Placental epithelial cell (primary cell): ENCODE results near the genes CCDC7 and ITGB1.

DNA sequence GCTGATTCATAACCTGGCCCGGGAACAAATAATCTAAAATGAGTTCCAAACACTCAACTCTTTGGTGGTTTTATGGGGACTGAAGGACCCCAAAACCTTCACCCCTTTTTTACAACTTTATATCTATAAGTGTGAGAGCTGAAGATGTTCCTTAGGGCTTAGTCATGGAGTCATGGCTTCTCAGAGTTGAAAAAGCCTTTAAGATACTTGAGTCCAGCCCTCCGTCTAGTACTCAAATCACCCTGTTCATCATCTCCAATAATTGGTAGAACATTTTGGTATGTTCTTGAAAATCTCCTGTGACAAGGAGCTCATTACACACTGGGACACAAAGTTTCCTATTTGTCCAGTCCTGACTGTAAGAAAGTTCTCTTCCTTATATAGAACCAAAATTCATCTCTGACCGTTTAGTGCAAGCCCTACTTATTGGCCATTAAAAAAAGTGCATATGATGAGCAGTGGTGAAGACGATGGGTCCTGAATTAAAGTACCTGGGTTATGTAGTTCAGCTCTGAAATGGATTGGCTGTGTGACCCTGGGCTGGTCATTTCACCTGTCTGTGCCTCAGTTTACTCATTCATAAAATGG lies 8.8 kb downstream of the MAP3K8 start:
- CAGE, long polyA plus RNA, result no peak

DNA sequence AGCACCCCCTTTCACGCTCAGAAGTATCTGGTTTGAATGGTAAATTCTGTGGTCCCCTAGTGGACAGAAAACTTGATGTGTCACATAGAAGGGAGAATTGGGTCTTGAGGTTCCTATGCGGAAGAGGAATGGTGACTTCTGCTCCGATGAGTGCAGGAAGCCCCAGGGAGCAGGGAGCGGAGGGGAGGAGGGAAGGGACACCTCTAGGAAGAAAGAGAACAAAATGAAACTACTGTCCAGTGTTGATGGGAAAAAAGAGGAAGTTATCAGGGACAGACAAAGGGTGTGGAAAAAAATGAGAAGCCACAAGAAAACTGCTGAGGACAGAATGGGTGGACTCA lies 59.9 kb downstream of the MAP3K8 start:
- CAGE, long polyA plus RNA, result no peak

DNA sequence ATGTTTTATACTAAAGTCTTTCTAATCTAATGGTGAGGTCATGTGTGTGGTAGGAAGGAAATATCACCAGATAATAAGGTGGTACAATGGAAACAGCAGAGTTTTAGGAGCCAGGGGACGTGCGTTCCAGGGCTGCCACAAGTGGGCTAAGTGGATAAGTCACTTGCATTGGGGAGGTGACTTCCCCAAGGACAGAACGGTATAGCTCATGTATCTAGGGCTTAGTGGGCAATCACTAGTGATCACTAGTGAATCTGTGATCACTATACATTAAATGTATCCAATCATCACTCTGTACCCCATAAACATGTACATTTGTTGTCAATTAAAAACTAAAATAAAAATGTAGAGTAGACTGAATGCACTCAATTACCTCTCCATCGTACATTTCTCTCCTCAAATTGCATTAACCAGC lies 15.1 kb upstream of the LYZL2 start:
- CAGE, long polyA plus RNA, result no peak

- CAGE, long polyA plus RNA, result no peak
These were observed 188.5 kb upstream of the LYZL2 start for GRCh38 chr10:30817908-30818668.

GRCh38 chr10:30818669-30819392 lies 189.3 kb upstream of the LYZL2 start:
- CAGE, long polyA plus RNA, result no peak

DNA sequence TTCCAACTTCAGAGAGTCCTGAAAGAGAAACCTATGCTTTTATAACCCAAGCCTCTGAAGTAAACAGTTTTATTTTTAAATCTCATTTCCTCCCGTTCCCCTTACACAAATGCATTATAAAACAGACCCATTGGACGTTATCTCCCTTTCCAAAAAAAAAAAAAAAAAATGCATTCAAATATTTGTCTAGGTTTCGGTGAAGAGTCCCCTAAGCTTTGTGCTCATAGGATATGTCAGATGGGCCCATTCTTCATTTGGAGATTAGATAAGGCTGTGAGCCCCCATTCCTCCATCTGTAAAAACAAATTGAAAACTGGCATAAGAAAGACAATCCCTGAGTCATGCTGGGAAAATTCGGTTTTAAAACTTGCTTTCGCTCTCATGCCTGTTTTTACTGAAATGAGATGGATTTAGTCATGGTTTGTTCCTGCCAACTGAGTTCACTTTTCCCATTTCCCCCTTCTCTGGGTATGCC lies 190.6 kb upstream of the LYZL2 start:
- CAGE, long polyA plus RNA, result no peak

- CAGE, long polyA plus RNA, result no peak
These were observed 2.1 kb downstream of the ZNF438 start for GRCh38 chr10:31029488-31030017.

DNA sequence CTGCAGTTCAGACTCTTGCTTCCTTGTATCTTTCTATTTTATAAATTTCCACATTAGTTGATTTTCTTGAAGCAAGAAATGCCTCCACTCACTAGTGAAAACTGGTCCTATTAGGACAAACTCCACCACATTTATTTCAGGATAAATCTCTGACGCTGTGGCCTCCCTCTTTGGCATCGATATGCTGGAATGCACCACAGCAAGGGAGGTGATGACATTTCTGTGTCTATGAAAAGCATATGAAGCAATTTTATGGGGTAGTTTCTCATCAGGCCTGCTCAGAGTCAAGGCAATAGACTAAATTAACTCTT lies 304.4 kb downstream of the ZEB1 start:
- CAGE, long polyA plus RNA, result no peak

DNA sequence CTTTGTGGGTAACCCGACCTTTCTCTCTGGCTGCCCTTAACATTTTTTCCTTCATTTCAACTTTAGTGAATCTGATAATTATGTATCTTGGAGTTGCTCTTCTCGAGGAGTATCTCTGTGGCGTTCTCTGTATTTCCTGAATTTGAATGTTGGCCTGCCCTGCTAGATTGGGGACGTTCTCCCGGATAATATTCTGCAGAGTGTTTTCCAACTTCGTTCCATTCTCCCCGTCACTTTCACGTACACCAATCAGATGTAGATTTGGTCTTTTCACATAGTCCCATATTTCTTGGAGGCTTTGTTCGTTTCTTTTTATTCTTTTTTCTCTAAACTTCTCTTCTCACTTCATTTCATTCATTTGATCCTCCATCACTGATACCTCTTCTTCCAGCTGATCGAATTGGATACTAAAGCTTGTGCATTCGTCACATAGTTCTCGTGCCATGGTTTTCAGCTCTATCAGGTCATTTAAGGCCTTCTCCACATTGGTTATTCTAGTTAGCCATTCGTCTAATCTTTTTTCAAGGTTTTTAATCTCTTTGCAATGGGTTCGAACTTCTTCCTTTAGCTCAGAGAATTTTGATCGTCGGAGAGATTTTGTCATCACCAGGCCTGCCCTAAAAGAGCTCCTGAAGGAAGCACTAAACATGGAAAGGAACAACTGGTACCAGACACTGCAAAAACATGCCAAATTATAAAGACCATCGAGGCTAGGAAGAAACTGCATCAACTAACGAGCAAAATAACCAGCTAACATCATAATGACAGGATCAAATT lies 37.0 kb downstream of the ARHGAP12 start:
- CAGE, long polyA plus RNA, result no peak

- CAGE, long polyA plus RNA, result no peak
These were observed 84.8 kb upstream of the KIF5B start for GRCh38 chr10:32141038-32141469.

- CAGE, long polyA plus RNA, result no peak
These were observed 14.6 kb downstream of the EPC1 start for GRCh38 chr10:32332183-32332837.

- CAGE, long polyA plus RNA, result no peak
These were observed 10.0 kb upstream of the EPC1 start for GRCh38 chr10:32356930-32357374.

DNA sequence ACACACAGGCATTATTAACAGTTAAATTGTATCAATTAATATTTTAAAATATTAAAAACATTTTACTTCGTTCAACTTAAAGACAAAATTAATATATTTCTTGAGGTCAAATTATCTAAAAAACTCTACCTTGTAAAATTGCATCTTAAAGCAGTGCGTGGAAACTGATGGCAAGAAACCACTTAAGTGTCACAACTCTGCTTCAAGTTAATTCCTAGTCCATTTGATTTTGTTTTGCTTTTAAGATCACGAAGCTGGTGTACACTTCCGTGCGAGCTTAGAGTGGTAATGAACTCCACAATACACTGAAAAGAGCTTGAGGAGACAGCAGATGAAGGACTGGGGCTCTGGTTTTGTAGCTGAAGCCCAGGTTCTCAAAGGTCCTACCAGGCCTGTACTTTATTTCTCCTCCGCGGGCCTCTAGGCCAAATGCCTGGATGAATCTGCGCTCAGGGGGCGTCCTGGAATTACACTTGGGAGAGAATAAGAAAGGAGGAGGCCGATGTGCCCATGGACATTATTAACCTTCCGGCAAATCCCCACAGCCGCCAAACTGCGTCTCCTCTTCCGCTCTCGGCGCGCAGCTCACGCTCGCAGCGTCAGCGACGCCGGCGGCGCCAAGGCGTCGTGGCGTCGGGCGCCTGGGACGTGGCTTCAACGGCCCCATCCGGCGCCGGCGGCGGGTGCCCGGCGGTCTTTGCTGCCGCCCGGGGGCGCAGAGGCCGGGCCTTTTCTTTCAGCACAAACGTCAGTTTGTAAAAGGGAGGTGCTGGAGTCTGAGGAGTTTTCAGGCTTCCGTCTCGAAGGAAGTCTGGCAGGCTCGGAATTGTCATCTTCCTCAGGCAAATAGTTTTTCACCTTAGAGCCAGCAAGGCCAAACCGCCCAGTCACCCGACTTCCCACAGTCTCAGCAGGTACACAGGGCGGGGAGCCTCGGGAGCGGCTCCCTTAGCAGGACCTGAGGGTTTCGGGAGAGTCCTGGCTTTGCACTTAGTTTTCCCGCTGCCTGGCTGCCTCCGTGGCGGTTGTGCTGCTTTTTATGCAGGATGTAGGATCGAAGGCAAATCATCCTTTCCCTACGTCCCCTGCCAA lies at the start of gene CCDC7:
CCDC7 (plus strand) TSS at position 657 of the 1,092 bp plus-strand sequence.
- CAGE, long polyA plus RNA, result no peak

GRCh38 chr10:32447137-32447332 lies 1.1 kb downstream of the CCDC7 start:
- CAGE, long polyA plus RNA, result no peak

- CAGE, long polyA plus RNA, result no peak
These were observed 64.7 kb downstream of the ITGB1 start for GRCh38 chr10:32893154-32893882.

GRCh38 chr10:32911750-32912297 lies 46.2 kb downstream of the ITGB1 start:
- CAGE, long polyA plus RNA, result no peak

DNA sequence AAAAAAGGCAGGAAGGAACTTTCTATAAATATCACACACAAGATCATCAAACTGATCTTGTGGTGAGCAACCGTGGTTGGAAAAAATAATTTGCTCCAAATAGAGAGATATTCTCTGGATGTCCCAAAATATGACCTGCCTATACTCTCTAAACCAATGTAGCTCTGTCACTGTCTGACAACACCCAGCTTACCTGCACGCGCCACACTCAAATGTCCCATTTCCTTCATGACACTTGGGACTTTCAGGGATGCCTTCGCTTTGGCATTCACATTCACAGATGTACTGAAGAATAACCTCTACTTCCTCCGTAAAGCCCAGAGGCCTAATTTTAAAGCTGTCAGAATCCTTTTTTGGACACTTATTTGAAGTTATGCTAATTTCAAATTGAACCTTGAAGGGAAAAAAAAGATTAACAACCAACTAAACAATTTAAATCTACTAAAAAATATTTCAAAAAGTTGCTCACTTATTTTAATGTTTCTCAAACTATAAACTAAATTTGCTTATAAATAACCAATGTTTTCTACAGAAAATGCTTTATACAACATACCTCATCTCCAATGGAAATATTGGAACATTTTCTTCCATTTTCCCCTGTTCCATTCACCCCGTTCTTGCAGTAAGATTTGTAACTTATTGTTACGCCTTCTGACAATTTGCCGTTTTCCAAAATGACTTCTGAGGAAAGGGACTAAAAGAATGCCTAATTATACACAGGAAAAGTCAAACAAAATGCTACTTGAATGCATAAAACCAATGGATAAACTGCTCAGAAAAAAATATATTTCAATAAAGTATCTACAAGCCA lies 38.1 kb downstream of the ITGB1 start:
- CAGE, long polyA plus RNA, result no peak

DNA sequence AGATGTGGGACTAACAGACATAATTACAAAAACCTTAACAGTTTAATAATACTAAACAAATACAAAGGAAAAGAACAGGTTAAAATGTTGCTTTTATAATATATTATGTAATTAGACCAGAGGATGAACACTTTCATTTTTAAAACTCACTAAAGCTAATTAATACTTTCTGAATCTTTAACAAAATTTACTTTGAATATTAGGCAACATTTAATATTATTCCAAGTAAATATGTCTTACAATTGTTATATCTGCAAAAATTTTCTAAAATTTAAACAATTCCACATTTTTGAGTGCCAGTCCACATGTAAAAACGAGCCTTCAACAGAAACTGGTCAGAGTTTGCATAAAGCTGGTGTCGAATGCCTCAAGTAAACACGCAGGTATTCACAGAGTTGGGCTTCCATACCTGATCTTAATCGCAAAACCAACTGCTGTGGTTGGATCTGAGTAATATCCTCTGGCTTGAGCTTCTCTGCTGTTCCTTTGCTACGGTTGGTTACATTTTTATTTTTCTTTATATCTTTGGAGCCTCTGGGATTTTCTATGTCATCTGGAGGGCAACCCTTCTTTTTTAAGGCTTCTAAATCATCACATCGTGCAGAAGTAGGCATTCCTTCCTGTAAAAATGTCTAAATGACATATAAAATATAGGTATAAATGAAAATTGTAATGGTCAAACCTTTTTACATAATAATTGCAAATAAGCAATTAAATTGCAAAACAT lies 28.5 kb downstream of the ITGB1 start:
- CAGE, long polyA plus RNA, result no peak

GRCh38 chr10:32932258-32932656 lies 25.8 kb downstream of the ITGB1 start:
- CAGE, long polyA plus RNA, result no peak

GRCh38 chr10:32957985-32959038 lies at the start of gene ITGB1:
Gene ITGB1, minus strand, starts transcription at chr10:32958230.
- CAGE, long polyA plus RNA, result start-site peak on the minus strand at chr10:32958199-32958247, 79 and 385 reads in 2 replicates